BE2C (cell line): ENCODE measurements around the genes HMGXB4, HMOX1 and APOL5.

GRCh38 chr22:32744958-32745780 lies 56.3 kb upstream of the TIMP3 start:
- RRBS, result no CpG with 5 or more reads among the region's 15 CpGs

- RRBS, result no CpG with 5 or more reads among the region's 4 CpGs
Measured at GRCh38 chr22:32808118-32808564, 6.6 kb downstream of the TIMP3 start.

DNA sequence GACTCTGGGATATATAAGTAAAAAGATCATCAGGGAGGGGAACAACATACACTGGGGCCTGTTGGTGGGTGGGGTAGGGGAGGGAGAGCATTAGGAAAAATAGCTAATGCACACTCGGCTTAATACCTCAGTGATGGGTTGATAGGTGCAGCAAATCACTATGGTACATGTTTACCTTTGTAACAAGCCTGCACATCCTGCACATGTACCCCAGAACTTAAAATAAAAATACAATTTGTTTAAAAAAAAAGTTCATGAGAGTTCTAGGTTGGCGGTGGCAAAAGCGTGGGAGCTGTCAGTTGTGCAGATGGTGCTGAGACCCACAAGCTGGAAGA lies 40.1 kb downstream of the TIMP3 start:
- RRBS, result no CpG with 5 or more reads among the region's 3 CpGs

DNA sequence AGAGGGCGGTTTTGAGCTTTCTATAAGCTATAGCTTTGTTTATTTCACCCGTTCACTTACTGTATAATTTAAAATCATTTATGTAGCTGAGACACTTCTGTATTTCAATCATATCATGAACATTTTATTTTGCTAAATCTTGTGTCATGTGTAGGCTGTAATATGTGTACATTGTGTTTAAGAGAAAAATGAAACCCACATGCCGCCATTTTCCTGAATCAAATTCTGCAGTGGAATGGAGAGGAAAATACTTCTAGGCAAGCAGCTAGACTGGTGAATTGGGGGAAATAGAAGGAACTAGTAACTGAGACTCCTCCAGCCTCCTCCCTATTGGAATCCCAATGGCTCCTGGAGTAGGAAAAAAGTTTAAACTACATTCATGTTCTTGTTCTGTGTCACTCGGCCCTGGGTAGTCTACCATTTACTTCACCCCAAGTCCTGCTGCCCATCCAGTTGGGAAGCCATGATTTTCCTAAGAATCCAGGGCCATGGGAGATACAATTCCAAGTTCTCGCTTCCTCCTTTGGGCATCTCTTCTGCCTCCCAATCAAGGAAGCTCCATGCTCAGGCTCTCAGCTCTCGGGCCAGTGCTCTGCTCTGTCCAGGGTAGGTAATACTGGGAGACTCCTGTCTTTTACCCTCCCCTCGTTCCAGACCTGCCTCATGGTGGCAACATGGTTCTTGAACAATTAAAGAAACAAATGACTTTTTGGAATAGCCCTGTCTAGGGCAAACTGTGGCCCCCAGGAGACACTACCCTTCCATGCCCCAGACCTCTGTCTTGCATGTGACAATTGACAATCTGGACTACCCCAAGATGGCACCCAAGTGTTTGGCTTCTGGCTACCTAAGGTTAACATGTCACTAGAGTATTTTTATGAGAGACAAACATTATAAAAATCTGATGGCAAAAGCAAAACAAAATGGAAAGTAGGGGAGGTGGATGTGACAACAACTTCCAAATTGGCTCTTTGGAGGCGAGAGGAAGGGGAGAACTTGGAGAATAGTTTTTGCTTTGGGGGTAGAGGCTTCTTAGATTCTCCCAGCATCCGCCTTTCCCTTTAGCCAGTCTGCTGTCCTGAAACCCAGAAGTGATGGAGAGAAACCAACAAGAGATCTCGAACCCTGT lies 60.6 kb downstream of the TIMP3 start:
- RRBS, result no CpG with 5 or more reads among the region's 10 CpGs

DNA sequence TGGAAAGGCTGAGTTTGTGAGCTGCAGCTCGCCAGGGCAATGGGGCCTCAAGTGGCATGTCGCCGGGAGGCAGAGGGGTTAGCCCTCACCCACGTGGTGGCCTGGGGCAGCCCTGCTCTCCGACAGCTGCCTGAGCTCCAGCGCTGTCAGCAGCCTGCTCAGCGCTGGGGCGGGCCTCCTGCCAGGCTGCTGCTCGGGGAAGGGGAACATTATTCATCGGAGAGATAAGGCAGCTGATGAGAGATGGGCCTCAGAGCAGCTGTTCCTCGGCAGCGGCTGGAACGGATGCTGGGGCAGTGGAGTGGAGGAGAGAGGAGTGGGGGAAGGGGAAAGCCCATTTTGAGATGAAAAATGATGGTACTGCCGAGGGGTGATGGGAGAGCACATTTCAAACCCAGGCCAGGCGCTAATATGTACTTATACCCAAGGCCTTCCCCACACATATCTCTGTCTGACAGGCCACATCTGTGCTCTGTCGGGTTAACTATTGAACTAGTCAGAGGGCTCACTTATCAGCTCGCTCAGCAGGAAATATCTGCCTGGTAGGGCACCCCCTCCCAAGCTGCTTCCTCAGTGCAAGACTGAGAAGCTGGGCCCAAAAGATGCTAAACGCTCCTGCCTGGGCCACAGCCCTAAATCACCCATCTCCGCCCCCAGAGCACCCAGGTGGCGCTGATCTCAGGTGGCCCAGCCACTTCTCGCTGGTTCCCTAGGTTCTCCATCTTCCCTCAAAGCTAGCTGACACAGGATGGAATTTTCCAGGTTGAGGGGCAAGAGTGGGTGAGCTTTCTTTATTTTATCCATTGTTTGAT lies 79.6 kb downstream of the TIMP3 start:
- RRBS, result no CpG with 5 or more reads among the region's 21 CpGs

DNA sequence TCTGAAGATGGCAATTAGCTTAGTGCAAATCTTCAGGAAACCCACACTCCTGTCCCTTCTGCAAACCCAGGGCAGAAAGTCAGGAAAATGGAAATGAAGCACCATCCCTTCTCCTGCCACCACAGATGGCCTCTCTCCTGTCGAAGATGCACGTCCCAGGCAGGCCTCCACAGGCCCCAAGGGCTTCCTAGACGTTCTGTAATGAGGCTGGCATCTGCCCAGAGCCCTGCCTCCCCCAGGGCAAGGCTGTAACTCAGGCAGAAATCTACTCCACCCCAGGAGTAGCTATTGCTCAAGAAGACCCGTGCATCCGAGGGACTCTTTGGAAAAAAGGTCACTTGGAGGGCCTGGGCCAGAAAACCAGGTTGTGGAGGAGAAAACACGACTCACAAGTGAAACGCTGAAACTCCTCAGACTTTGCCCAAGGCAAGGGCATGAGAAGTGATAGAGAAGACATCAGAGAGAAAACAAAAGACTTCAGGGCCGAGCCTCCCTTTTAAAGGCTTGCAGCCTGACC lies 66.4 kb downstream of the SYN3 start:
- RRBS, result no CpG with 5 or more reads among the region's 8 CpGs

- RRBS, result no CpG with 5 or more reads among the region's 6 CpGs
Measured at GRCh38 chr22:33490816-33491469, 429.3 kb downstream of the LARGE1 start.

GRCh38 chr22:33563781-33564190 lies 356.5 kb downstream of the LARGE1 start:
- RRBS, result no CpG with 5 or more reads among the region's 3 CpGs

GRCh38 chr22:33564611-33565030 lies 355.7 kb downstream of the LARGE1 start:
- RRBS, result no CpG with 5 or more reads among the region's 6 CpGs

- RRBS, result no CpG with 5 or more reads among the region's 13 CpGs
Measured at GRCh38 chr22:33864363-33865390, 55.6 kb downstream of the LARGE1 start.

- RRBS, result 20% methylated on average over 1 of the region's 16 CpGs
Measured at GRCh38 chr22:33873046-33873583, 47.2 kb downstream of the LARGE1 start.

- RRBS, result no CpG with 5 or more reads among the region's 7 CpGs
Measured at GRCh38 chr22:33897349-33897727, 22.9 kb downstream of the LARGE1 start.

GRCh38 chr22:33908974-33909188 lies 11.4 kb downstream of the LARGE1 start:
- RRBS, result no CpG with 5 or more reads among the region's 3 CpGs

- RRBS, result 3% methylated on average over 8 of the region's 44 CpGs
Measured at GRCh38 chr22:33922239-33923172, 2.2 kb upstream of the LARGE1 start.

DNA sequence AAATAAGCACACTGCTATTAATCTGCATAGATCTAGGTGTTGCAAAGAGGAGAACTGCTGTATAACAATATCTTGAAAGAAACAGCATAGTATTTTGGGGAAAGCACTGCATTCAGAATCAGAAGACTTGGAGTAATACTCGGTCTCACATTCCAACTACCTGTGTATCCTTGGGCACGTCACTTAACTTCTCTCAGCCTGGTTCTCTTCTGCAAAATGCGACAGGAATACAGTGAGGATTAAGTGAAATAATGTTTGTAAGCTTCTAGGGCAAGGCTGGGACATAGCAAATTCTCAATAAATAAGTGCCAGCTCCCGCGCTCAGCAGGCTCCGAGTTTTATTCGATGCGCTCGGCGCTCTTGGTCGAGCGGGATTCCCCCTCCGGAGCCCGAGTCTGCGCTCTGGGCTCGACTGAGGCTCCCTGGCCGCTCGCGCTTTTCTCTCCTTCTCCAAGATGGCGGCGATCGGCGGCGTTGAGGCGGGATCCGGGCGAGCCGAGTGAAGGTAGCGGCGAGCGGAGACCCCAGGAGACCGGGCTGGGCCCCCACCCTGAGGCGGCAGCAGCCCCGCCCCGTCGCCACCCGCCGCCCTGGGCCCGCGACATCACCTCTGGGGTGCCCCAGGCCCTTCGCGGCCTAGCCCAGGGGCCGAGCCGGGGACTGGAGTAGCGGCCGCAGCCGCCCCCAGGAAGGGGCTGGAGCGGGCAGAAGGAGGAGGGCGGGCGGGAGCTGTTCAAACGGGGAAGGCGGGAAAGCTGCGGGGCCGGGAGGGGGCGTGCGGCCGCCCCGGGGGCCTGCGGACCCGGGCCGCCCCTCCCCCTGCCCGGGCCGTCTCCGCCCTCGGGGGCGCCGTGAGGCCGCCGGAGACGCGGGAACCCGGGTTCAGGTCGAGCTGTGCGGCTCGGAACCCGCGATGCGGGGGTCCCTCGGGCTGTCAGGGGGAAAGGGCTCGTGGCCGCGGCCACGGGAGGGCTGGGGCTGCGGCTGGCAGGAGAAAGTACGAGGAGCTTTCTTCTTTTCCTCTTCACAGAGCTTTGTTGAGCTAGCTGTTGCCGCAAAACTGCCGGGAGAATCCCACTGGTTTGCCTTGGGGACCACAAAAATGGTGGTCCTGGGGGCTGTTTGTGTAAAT lies at the start of gene HMGXB4:
TSS of gene HMGXB4 (plus strand) at position 441 of the 1,132 bp plus-strand sequence.
- RRBS, result 1% methylated on average over 34 of the region's 87 CpGs

DNA sequence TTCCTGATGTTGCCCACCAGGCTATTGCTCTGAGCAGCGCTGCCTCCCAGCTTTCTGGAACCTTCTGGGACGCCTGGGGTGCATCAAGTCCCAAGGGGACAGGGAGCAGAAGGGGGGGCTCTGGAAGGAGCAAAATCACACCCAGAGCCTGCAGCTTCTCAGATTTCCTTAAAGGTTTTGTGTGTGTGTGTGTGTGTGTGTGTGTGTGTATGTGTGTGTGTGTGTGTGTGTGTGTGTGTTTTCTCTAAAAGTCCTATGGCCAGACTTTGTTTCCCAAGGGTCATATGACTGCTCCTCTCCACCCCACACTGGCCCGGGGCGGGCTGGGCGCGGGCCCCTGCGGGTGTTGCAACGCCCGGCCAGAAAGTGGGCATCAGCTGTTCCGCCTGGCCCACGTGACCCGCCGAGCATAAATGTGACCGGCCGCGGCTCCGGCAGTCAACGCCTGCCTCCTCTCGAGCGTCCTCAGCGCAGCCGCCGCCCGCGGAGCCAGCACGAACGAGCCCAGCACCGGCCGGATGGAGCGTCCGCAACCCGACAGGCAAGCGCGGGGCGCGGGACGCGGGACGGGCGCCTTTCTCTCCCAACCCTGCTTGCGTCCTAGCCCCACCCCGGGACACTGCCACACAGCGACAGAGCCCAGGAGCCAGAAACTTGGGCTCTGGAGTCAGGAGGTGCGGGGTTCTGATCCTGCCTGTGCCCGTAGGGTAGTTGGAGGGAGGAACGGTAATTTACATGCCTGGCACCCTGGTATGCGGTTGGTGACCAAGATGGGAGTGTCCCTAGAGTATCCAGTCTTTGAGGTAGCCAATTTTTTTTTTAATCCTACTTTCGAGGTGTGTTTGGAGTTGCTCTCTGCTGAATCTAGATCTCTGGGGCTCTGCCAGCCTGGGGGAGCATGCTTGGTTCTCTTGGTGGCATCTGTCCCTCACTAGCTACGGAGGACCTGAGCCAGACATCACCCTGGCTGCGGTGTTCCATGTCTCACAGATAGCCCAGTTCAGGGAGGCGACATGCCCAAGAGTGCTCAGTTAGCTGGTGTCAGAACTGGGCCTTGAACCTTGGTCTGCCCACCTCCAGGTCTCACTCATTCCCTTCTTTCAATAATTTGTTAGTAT lies at the start of gene HMOX1:
TSS of gene HMOX1 (plus strand) at position 441 of the 1,118 bp plus-strand sequence.
- RRBS, result 1% methylated on average over 30 of the region's 51 CpGs

DNA sequence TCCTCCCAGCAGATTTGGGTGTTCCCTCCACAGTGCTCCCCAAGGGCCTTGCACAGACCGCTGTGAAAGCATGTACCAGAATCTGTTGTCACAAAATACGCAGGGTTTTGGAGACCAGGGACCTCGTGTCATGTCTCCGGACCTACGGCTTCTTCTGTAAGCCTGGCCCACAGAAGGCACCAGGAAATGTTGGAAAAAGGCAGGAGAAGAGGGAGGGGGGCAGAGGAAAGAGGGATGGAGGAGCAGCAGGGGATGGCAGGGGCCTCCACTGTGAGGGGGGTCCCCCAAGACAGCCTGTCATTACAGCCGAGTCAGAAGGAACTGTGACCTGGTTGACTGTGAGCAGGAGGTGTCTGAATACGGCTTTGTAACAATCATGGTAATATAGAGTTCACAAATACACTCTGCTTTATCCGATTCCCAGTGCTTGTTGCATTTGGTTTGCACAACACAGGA lies 13.6 kb upstream of the RASD2 start:
- RRBS, result no CpG with 5 or more reads among the region's 8 CpGs

DNA sequence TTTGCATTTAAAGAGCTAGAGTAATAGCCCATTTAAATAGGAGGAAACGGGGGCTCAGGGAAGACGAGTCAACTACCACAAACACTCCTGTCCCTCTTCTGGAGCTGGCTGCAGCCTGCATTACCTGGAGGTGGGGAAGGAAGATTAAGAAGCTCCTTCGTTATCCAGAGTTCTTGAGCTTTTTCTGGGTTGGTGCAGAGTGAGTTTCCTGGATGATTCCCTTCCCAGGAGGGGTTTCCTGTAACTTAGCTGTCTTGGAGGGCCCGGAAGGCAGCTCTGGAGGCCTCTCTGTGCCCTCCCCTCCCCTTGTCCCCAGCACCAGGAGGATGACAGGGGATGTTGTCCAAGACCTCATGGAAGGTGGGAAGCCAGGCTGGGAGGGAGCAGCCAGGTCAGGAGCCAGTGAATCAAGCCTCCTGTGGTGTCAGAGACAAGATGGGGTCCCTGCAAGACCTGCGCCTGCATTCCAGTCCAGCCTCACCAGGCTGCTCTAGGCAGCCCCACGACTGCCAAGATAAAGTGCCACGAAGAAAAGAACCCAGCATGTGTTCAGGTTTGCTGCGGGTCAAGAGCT lies 1.2 kb downstream of the RASD2 start:
- RRBS, result no CpG with 5 or more reads among the region's 8 CpGs

DNA sequence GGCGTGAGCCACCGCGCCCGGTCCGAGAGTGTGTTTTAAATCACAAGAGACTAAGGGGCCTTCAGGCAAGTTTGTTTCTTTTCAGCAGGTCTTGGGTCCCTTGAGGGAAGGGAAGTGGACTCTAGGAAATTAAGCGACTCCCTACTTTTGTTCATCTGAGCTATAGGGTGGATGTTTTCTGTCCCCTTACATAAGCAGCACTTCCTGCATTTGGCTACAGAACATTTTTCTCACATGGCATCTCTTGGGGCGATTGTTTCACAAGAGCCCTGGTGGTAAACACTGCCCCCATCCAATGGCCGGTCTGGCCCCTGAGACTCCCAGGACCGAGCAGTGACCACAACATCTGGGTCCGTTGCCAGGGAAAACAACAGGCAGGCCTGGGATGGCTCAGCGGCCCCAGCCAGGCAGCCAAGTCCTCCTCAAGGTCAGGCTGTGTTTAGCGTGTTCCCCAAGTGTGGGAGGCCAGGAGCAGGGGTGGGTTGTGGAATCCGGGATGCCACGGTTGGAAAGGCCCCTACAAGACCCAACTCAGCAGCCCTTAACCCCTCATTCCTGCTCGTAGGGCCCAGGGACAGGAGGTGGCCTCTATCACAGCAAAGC lies 1.6 kb upstream of the APOL6 start:
- RRBS, result no CpG with 5 or more reads among the region's 15 CpGs

DNA sequence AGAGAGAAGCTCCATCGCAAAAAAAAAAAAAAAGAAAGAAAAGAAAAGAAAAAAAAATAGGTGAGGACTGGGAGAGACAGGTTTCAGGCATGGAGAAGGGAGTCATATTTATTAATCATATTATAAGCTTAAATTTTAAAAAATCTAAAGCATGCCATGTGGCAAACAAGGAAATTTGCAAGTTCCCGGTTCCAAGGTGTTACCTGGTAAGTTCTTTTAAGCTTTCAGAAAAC lies at the start of gene APOL5:
TSS of gene APOL5 (plus strand) at position 152 of the 233 bp plus-strand sequence.
- RRBS, result no CpG with 5 or more reads among the region's 2 CpGs